ENCODE measurements around the genes EAPP, BAZ1A and SRP54.

GRCh38 chr14:31021539-31022009 is 3.9 kb upstream of the AP4S1 start:
- RRBS = no CpG with 5 or more reads among the region's 4 CpGs

GRCh38 chr14:31023782-31024469 is 1.5 kb upstream of the AP4S1 start:
- RRBS = no CpG with 5 or more reads among the region's 1 CpG

GRCh38 chr14:31169228-31169750 is 38.3 kb downstream of the HECTD1 start:
- RRBS = no CpG with 5 or more reads among the region's 7 CpGs

GRCh38 chr14:31208495-31208801 is 855 bp upstream of the HECTD1 start:
- RRBS = no CpG with 5 or more reads among the region's 10 CpGs

DNA sequence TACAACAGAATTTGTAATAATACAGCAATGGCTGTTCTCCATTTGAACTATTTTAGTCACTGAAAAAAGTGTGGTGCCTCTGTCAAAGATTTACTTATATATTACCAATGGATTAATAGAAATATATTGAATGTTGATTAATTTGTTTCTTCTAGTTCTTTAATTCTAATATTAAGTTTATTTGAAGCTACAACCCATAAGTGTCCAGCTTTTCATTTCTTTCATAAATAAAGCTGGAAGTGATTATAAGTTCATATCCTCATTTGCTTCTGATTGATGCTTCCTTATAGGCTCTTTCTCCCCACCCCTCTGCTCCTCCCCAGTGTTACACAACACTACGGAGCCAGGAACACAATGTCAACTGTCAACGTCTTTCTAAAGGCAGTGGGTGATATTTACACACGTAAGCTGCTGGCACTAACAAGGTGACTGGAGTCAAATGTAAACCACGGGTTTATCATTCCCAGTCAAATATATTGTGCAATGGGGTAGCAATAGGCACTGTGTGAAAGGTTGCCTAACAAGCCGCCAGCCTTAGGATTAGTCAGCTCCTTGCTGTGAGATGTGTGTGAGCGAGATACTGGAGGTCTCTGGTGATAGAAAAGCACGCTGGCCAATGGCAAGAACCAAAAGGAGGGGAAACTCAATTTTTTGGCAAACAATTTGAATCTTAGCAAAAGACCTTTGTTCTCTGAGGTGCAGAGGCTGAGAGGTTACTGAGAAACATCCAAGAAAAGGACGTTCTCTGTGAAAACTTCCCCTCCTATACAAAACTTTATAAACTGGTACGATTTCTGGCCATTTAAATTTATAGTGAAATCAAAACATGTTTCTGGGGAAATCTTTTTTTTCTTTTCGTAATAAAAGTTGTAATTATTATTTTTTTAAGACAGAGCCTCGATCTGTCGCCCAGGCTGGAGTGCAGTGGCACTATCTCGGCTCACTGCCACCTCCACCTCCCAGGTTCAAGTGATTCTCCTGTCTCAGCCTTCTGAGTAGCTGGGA is 22.1 kb upstream of the HECTD1 start:
- RRBS = no CpG with 5 or more reads among the region's 13 CpGs

- RRBS = no CpG with 5 or more reads among the region's 6 CpGs
These were observed 54.5 kb upstream of the HECTD1 start for GRCh38 chr14:31261881-31262753.

DNA sequence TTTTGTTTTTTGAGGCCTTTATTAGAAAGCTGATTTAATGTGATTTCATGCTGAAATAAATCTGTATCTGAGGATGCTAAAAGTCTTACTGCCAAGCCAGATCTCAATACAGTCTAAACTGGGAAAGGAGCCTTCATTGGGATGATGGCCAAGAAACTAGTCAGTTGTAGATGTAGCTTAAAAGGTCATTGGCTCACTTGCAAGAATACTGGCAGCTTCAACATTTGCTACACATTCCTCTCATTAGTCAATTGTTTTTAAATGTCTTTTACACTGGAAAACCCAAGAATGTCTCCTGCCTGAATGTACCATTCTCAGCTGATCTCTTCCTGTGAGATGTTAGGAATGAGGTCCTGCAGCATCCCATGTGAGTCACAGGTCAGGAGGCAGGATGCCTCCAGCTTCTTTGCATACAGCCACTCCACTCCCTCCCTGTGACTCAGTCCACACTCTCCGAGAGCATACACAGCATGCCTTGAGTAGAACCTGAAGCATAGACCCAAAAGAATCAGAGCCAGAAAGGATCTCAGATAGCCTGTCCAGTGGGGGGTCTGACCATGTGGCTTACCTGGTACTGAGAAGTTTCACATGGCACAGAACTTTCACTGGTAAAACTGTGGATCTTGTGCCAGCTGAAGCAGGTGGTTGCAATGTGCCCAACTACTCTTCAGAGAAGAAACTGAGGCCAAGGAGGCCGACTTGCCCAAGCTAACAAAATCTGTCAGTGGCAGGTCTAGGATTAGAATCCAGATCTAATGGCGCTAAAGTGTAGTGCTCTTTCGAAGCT is 56.0 kb upstream of the HECTD1 start:
- RRBS = no CpG with 5 or more reads among the region's 4 CpGs

- RRBS = no CpG with 5 or more reads among the region's 1 CpG
These were observed 222.6 kb upstream of the ARHGAP5 start for GRCh38 chr14:31854621-31854836.

- RRBS = 3% methylated on average over 6 of the region's 37 CpGs
These were observed 123.8 kb downstream of the ARHGAP5 start for GRCh38 chr14:32200660-32201520.

DNA sequence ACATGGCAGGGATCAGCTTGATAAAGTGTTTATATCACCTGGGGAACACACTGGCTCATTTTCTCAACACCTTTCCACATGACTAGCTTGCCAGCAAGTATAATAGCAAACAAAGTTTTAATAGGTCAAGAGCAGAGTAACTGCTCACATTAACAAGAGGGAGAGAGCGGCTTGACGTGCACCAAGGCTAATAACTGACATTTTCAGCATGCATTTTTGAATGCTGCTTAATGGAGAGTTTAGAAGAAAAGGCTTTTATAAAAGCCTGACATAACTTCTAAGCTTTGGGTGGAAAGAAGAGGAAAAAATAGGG is 246.3 kb downstream of the EGLN3 start:
- RRBS = no CpG with 5 or more reads among the region's 2 CpGs

- RRBS = no CpG with 5 or more reads among the region's 5 CpGs
These were observed 10.3 kb downstream of the EGLN3 start for GRCh38 chr14:33940513-33941012.

DNA sequence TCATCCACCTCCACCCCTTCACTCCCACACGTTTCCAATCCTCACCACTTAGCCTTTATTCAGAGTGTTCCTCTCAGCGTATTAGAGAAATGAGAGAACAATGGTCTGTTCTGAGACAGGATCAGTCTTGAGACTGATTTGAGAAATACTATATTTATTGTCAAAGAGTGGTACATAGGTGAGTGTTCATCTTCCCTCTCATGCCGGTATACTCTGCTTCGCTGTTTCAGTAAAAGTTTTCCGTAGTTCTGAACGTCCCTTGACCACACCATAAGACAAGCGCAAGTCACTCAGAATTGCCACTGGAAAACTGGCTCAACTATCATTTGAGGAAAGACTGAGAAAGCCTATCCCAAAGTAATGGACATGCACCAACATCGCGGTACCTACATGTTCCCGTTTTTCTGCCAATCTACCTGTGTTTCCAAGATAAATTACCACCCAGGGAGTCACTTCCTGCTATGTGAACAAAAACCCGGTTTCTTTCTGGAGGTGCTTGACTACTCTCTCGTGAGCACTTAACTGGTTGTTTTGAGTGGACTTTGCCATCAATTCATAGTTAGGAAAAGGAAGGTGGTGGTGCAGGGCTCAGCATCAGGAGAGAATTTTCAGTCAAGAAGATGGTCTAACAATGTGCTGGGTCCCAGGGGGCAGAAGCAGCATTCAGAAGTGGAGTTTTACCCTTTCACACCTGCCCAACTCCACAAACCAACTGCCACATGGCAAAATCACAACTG is 1.5 kb downstream of the EGLN3 start:
- RRBS = no CpG with 5 or more reads among the region's 12 CpGs

- RRBS = no CpG with 5 or more reads among the region's 5 CpGs
These were observed 36.0 kb upstream of the EGLN3 start for GRCh38 chr14:33986860-33987263.

DNA sequence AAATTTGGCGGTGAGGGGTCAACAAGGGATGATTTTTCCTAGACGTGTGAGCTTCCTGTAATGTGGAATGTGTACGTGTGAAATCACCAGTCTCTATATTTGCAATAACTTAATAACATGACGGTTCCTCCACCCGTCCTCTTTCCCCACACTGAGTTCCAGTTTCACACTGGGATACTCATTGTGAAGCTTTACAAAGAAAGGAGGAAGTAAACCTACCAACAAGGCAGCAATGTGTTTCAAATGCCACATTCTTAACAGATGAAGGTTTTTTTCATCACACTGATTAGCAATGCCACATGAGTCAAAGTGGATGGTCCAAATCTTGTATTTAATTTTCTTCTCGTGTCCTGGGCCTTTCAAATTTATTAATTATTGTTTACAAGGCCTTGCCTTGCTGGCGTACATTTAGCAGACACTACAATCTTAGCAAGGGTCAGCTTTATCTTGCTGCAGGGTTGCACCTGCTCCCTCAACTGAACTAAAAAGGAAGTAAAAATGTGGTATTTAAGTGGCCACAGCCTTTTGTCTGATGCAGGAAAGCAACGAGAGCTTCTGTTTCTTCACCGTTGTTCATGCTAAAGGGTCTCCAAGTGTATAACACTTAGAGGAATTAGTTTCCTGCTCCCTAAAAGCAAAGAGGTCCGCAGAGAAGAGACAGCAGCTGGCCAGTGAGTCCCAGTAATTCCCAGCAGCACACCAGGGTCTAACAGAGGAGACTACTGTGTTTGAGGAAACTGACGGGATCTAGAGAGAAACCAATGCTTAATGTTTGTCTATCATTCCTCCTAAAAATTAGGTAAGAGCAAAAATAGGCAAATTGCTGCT is 62.7 kb upstream of the EGLN3 start:
- RRBS = no CpG with 5 or more reads among the region's 11 CpGs

DNA sequence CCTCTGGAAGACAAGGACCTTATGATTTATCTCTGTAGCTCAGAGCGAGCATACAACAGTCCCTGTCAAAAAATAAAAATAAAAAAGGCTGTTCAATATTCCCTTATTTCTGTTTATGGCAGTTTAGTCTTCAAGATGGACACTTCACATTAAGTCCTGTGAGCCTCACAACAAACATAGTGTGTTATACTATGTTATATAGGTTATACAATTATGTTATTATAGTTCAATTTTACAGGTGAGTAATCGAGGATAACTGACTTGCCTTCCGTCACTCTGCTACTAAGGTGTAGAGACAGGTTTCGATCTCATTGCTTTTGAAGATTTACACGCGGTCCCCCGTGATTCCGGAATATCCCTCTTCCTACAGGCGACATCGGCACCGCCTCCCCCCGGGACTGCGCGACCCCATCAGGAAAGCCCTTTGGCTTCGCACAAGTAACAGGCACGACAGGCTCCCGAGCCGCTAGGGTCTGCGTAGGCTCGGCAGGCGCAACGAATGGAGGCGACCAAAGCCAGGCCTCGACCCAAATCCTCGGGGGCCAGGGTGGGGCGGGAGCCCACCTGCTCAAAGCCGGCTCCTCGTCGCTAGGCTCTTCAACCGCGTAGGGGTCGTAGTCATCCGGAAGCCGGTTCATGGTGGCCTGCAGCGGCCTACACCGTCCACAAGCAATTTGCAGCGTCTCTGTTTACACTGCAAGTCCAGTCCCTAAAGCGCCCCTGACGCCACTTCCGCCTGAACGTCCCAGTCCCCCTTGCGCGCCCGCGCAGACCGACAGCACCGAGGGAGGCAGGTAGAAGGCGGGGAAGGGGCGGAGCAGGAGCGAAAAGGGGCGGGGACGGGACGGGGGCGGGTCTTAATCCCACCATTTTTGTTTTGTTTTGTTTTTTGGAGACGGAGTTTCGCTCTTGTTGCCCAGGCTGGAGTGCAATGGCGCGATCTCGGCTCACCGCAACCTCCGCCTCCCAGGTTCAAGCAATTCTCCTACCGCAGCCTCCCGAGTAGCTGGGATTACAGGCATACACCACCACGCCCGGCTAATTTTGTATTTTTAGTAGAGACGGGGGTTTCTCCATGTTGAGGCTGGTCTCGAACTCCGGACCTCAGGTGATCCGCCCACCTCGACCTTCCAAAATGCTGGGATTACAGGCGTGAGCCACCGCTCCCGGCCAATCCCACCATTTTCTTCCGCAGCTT is at the start of gene EAPP:
Gene EAPP, minus strand, starts transcription at position 711 of the 1,198 bp plus-strand sequence.
- RRBS = 3% methylated on average over 6 of the region's 74 CpGs

- RRBS = no CpG with 5 or more reads among the region's 9 CpGs
These were observed 29.5 kb upstream of the EAPP start for GRCh38 chr14:34568950-34569371.

GRCh38 chr14:34619490-34620548 is 10.1 kb downstream of the SNX6 start:
- RRBS = no CpG with 5 or more reads among the region's 7 CpGs

DNA sequence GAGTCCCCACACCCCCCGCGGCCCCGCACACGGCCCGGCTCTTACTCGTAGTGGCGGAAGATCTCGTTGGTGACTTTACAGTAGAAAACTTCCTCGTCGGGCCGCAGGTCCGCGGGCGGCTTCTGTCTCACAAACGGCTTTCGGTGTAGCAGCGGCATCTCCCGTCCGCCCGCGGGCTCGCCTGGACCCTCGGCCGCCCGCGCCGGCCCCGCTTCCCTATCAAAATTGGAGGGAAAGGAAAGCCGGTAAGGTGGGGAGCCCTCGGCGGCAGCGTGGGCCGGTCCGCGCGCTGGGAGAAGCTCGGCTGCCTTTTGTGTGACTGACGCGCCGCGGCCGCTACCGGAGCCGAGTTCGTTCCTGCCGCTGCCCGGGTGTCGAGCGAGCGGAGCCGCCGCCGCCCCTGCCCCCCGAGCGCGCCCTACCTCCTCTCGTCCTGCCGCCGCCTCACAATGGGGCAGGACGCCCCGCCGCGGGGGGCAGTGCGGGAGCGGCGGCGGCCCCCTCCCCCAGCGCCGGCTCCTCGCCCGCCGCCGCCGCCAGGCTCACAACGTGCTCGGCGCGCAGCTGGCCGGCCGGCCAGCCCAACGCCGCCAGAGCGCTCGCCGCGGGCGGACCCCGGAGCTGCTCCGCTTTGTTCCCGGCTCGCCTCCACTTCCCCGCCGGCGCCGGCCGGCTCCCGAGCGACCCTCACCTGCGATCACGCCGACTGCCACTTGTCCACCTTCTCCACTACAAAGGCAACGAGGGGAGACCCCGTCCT is 533 bp downstream of the BAZ1A start:
- RRBS = 2% methylated on average over 43 of the region's 103 CpGs

DNA sequence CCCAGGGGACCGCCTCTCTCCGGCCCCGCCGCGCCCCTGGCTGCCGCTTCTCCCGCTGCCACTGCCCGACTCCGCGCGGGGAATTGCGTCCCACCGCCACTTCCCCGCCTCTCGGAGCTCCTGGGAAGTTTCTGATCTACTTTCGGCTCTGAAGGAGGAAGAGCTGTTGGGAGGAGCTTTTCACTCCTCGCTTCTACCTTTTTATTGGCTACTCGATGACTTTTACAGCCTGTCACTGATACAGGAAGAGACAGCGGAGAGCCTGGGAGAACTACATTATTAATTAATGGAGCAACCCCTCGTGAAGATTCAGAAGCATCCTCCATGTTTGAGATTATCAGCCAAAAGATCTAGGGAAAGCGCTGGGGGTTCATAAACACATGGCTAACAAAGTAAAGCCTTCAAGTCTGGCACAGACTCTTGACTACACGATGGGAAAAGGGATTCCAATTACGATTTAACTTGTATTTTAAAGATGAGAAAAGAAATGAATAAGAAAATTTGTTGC is at the start of gene BAZ1A:
Gene BAZ1A, minus strand, starts transcription at position 154 of the 508 bp plus-strand sequence.
- RRBS = 3% methylated on average over 2 of the region's 23 CpGs

- RRBS = no CpG with 5 or more reads among the region's 23 CpGs
These were observed at the start of gene SRP54 for GRCh38 chr14:34982812-34983180. Gene SRP54, plus strand, starts transcription at chr14:34982992.